ENCODE results near the genes FGD4 and DNM1L.

DNA sequence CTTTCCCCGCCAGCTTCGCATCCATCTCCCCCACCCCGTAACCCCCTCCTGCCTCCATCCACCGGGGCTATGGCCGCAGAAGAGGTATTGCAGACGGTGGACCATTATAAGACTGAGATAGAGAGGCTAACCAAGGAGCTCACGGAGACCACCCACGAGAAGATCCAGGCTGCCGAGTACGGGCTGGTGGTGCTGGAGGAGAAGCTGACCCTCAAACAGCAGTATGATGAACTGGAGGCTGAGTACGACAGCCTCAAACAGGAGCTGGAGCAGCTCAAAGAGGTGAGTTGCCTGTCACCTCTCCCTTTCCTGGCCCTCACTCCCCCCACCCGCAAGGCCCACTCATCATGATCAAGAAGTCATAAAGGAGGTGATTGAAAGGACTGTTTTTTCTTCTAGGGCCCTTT lies 619 bp downstream of the BICD1 start:
- PRO-cap, result no peak

GRCh38 chr12:32118725-32119256 lies 12.1 kb downstream of the BICD1 start:
- PRO-cap, result no peak

GRCh38 chr12:32273007-32273246 lies 126.4 kb upstream of the FGD4 start:
- PRO-cap, result no peak

GRCh38 chr12:32273609-32274212 lies 125.6 kb upstream of the FGD4 start:
- PRO-cap, result bidirectional peak, plus-strand start at chr12:32274016, minus-strand start at chr12:32273889

GRCh38 chr12:32390533-32391397 lies 8.6 kb upstream of the FGD4 start:
- PRO-cap, result no peak

GRCh38 chr12:32399134-32399966 lies at the start of gene FGD4:
Gene FGD4, plus strand, starts transcription at chr12:32399558.
- PRO-cap, result bidirectional peak, plus-strand start at chr12:32399549, minus-strand start at chr12:32399239; bidirectional peak, plus-strand start at chr12:32399768, minus-strand start at chr12:32399828

DNA sequence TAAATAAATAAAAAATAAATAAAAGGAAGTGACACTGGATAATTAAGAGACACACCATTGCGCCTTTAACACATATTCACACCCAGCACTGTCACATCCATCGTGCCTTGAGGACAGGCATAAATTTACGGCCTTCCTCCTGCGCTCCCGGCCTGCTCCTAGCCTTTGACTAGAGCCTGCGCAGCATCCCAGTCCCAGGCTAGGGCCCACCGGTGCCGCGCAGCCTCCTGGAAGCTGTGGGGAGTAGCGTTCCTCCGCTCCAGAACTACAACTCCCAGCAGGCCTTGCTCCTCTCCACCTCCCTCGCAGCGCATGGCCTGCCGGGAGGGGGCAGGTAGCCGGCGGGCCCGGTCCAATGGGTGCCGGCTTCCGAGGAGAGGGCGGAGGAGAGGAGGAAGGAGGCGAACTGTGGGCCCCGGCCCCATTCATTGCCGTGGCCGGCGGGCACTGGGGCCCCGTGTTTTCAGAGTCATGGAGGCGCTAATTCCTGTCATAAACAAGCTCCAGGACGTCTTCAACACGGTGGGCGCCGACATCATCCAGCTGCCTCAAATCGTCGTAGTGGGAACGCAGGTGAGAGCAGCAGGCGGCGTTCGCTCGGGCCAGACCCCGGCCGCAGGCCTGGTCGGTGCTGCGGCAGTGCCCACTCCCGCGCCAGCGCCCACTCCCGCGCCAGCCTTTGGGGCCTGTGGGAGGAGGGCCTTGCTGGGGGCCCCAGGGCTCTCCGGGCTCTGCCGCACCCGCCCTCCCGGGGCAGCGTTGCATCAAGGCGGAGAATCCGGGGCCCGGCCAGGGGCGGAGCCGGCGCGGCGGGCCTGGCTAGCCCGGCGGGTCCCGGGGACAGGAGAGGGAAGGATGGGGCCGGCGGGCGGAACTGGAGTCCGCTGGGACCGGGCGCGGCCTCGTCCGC lies at the start of gene DNM1L:
DNM1L (plus strand) TSS at position 409 of the 910 bp plus-strand sequence.
- PRO-cap, result bidirectional peak, plus-strand start at position 428 of the sequence, minus-strand start at position 160 of the sequence; unidirectional peak, plus-strand start at position 585 of the sequence; bidirectional peak, plus-strand start at position 843 of the sequence, minus-strand start at position 755 of the sequence

GRCh38 chr12:32983835-32984469 lies 87.4 kb upstream of the PKP2 start:
- PRO-cap, result no peak

DNA sequence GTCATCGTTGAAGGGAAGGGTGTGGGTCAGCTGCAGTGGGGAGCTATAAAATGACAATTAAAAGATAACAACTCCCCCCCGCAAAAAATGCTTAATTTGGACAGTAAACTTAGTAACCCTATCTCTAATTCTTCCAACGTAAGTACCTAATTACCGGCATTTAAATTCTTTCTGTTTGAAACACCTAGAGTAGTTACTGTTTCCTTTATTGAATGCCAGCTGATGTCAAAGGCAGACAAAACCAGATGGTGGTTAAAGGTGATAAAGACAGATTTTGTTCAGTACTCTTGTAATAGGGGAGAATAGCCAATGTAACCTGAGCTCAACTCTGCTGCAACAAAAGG lies 90.6 kb upstream of the PKP2 start:
- PRO-cap, result no peak

DNA sequence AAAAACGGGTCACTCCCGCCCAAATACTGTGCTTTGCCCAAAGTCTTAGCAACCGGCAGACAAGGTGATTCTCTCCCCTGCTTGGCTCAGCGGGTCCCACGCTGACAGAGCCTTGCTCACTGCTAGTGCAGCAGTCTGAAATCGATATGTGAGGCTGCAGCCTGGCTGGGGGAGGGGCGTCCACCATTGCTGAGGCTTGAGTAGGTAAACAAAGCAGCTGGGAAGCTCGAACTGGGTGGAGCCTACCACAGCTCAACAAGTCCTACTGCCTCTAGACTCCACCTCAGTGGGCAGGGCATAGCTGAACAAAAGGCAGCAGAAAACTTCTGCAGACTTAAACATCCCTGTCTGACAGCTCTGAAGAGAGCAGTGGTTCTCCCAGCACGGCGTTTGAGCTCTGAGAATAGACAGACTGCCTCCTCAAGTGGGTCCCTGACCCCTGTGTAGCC lies 81.4 kb upstream of the SYT10 start:
- PRO-cap, result no peak

GRCh38 chr12:34031451-34032411 lies 9.4 kb downstream of the ALG10 start:
- PRO-cap, result no peak

DNA sequence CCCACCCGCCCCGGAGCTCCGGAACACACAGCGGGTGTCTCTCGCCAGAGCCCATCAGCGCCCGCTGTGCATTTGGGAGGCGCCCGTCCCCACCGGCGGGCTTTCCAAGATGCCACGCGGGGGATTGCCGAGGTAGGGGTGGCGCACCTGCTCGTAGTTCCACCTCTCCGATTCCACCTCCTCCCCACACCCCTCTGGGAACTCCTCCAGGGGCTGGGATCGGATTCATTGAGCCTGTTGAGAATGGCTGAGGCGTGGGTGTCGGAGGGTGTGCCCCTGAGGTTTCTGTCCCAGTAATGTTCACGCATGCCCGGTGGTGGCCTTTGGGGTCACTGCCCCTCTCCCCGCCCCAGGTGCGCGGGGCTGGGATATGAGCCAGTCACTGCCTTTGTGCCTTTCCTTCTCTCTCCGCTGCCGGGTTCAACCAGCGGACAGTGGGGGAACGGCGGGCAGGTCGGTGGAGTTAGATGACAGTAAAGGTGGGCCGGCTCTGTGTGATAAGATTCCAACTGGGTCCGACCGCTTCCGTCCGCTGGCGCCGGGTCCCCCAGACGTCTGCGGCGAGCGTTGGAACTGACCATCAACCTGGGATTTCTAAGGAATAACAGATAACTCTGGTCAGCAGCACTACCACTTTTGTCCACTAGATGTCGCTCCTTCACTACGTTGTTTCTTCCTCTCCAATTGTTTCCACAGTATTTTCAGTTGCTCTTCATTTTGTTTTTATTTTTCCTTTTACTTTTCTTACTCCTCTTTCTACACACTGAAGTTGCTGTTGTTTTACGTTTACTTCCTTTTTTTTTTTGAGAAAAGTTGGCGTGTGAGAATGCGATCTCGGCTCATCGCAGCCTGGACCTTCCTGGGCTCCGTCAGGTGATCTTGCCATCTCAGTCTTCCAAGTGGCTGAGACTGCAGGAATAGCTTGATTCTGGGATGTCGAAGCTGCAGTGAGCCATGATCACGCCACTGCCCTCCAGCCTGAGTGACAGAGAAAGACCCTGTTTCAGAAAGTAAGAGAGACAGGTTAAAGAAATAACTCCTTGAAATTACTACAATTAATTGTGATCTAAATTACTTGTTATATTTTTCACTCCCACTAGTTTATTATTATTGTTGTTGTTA lies 178.0 kb upstream of the ALG10B start:
- PRO-cap, result bidirectional peak, plus-strand start at position 427 of the sequence, minus-strand start at position 126 of the sequence; unidirectional peak, minus-strand start at position 559 of the sequence

GRCh38 chr12:38838266-38838654 lies 67.1 kb downstream of the CPNE8 start:
- PRO-cap, result no peak

GRCh38 chr12:38892079-38892296 lies 13.4 kb downstream of the CPNE8 start:
- PRO-cap, result no peak

DNA sequence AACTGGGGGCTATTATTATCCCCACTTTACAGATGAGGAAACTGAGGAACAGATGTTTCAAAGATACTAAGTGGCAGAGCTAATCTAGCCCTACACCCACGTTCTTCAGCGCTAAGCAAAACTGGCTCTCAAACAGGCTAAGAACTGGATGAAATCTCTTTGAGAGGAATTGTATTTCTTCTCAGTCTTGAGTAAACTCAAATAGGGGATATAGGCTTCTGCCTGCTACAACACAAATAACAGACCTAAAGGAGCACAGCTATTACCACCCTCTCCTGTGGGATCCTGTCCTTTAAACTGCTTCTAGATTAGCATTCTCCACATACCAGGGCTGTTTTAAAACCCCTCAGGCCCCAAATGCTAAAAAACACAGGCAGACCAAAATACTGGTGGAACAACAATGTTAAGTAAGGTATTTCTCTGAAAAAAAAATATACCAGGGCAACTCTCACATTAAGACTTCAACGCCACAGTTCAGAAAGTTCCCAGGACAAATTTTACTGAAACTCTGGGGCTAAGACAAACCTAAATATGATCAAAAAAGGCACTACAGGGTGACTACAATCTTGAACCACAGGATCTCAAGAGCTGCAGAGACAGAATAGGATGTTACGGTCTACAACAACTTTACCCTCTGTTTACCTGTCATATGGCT lies 7.4 kb downstream of the CPNE8 start:
- PRO-cap, result no peak

- PRO-cap, result bidirectional peak, plus-strand start at chr12:38906197, minus-strand start at chr12:38906206
These were observed 551 bp upstream of the CPNE8 start for GRCh38 chr12:38905850-38906433.

GRCh38 chr12:39356948-39357555 lies 85.9 kb downstream of the KIF21A start:
- PRO-cap, result no peak

GRCh38 chr12:39620936-39621834 lies 1.6 kb upstream of the ABCD2 start:
- PRO-cap, result no peak

DNA sequence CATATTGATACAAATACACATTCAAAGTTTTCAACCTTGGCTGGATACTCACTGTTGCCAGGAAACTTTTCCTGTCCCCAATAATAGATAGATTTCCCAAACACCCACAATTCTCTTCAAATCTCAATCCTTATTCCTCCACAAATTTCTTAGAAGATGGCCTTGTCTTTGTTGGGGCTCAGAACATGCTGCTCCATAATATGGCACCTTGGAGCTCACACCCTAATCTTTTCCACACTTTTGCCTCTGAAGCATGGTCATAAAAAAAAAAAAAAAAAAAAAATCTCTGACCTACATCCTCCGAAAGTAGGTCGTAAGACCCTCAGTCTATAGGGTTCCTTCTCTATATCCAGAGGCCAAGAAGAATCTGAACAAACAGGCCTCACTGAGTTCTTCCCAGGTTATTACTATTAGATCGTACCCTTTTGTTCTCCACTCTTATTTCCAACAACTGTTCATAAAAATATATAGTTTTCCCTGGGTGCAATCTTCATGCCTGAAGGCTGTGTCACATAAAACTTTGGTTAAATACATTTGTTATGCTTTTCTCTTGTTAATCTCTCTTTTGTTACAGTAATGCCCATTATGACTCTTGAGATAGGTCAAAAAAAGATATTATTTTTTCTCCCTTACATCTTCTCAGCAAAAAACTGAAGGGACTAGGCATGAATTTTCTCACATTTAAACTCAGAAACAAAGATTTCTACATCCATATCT lies 207.8 kb downstream of the C12orf40 start:
- PRO-cap, result no peak

- PRO-cap, result no peak
These were observed 31.8 kb downstream of the SLC2A13 start for GRCh38 chr12:40073963-40074540.